LUHMES (cell line): ENCODE measurements around a stretch of chr15.

- PRO-cap = no peak
These were observed 624 bp upstream of the UBE3A start for GRCh38 chr15:25439443-25439853.

GRCh38 chr15:25784926-25785935, 77.9 kb downstream of the ATP10A start:
- PRO-cap = no peak

GRCh38 chr15:25830630-25831677, 32.2 kb downstream of the ATP10A start:
- PRO-cap = no peak

GRCh38 chr15:25853106-25853536, 10.0 kb downstream of the ATP10A start:
- PRO-cap = no peak

- PRO-cap = no peak
These were observed 634 bp downstream of the ATP10A start for GRCh38 chr15:25862292-25863094.

GRCh38 chr15:26628742-26629849, 143.8 kb downstream of the GABRB3 start:
- PRO-cap = no peak

DNA sequence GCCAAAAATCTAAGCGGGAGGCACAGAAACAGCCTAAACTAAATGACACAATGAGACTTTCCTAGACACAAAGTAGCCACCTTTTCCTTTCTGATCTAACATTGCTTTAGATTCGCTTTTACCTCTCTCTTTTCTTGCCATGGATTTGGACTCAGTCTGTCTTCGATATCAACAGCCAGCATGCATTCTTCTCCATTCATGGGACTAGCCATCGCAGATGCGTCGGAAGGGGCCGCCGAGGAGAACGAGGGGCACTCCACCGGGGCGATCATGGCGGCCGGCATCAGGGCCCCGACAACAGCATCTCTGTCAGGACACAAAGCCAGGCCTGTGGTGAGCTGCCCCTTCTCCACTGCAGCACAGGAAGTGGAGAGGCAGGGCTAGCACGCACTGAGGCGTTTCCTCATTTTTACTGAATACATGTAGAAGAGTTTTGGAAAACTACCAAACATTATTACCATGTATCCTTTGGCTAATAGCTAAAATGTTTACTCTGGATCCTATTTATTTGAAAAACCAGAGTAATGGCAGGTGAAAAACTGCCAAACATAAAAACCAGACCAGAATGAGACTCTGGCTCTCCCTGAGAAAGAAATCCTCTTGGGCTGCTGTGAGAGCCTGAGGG, 69.3 kb upstream of the OCA2 start:
- PRO-cap = no peak

GRCh38 chr15:28220427-28220917, 101.5 kb downstream of the HERC2 start:
- PRO-cap = no peak

- PRO-cap = no peak
These were observed 58.7 kb downstream of the GOLGA6L7 start for GRCh38 chr15:28789503-28790445.

DNA sequence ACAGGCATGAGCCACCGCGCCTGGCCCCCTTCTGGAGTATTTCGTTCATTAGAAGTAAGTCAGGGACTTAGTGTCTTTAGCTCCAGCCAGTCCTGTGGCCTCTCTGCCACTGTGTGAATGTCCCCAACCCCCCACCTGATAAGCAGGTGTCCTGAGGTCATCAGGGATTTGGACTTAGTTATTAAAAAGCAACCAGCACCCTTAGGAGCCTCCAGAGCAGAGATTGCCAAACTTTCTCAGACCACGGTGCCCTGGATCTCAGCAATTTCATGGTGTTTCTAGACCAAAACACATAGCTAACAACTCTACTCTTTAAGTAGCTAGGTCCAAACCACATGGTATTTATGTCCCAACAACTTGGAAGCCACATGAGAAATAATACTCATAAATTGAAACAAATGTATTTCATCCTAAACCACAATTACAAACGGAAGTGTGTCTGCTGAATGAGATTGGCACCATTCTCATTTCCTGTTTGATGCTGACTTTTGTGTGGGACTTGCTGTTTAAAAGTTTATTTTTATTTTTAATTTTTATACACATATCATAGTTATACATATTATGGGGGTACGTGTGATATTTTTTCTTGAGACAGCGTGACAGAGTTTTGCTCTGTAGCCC, 52.3 kb downstream of the APBA2 start:
- PRO-cap = no peak

- PRO-cap = no peak
These were observed 62.7 kb downstream of the APBA2 start for GRCh38 chr15:28948351-28948929.

DNA sequence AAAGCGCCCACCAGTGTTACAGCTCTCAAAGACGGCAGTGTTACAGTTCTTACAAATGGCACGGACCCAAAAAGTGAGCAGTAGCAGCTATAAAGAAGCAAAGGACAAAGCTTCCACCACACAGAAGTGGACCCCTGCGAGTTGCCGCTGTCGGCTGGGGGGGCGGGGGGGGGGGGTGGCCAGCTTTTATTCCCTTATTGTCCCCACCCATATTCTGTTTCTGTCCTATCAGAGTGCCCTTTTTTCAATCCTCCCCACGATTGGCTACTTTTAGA, 86.5 kb upstream of the ENTREP2 start:
- PRO-cap = no peak

GRCh38 chr15:29840772-29841214, 18.5 kb upstream of the TJP1 start:
- PRO-cap = no peak

GRCh38 chr15:30625255-30625908, 21.6 kb downstream of the GOLGA8H start:
- PRO-cap = bidirectional peak, plus-strand start at chr15:30625765, minus-strand start at chr15:30625685

DNA sequence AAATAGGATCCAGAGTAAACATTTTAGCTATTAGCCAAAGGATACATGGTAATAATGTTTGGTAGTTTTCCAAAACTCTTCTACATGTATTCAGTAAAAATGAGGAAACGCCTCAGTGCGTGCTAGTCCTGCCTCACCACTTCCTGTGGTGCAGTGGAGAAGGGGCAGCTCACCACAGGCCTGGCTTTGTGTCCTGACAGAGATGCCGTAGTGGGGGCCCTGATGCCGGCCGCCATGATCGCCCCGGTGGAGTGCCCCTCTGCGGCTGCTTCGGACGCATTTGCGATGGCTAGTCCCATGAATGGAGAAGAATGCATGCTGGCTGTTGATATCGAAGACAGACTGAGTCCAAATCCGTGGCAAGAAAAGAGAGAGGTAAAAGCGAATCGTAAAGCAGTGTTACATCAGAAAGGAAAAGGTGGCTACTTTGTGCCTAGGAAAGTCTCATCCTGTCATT, 80.3 kb upstream of the FAN1 start:
- PRO-cap = no peak

- PRO-cap = no peak
These were observed 102.3 kb upstream of the TRPM1 start for GRCh38 chr15:31203834-31204260.

DNA sequence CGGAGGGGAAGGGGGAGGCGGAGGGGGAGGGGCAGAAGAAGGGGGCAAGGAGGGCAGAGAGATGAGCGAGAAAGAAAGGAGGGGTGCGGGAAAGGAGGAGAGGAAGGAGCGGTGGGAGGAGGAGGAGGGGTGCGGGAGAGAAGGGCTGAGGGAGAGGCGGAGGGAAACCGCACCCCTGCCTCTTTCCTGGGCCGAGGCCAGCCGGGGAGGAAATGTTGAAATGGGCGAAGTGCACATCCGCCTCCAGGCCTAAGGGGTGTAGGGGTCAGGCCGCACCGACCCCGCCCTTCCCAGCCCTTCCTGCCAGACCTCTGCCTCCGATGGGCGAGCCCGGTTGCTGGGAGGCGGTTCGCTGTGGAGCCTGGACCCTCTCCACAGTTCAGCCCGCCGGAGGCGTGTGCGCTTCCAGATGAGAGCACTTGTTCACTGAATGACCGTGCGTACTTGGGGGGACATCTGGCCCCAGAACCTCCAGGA, 110.4 kb upstream of the KLF13 start:
- PRO-cap = no peak

DNA sequence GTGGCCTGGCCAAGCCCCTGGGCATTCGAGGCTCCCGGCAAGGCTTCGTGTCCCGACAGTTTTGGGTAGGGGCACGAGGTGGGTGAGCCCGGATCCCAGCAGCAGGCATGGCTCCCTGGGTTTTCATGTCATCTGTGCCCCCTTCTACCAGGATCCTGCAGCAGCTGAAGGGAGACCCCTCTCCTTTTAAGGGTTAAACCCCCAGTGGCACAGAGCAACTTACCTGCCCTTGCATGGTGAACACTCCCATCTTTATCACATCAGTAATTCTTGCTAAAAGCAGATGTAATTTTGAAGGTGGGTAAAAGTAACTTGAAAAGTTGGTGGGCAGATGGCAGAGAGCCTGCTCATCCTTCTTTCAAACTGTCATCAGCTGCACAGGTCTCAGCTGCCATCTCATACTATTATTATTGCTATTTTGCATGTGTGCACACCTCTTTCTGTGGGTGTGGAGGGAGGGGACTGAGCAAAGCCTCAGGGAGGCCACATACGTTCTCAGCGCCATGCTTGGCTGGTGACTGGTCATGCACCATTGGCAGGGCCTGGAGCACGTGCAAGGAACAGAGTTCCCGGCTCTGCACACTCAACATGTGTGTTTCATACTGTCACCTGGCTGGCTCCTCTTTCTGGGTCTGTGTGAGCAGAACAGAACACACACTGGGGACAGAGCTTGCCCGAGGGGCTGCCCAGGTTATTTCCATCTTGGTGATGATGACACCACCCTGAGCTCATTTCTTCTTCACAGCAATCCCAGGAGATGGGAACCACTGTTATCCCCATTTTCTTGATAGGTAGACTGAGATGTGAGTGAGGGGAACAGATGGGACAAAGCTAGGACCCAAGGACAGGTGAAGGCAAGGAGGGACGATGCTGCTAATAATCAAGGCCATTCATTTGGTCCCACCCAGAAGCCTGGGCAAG, 95.9 kb upstream of the KLF13 start:
- PRO-cap = no peak

DNA sequence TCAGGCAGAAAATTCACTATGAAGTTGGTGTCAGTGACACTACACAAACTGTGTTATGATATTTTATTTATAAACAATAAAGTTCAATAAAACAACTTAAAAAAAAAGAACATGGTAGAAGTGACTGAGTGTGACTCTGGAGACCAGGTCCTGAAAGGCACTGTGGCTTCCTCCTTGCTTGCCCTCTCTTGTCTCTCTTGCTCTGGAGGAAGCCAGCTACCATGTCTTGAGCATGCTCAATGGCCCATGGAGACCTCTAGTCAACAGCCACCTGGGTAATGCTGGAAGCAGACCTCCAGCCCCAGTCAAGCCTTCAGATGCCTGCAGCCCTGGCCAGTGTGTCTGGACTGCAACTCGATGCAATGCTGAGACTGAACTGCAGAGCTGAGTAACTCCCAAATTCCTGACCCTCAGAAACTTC, 72.4 kb upstream of the KLF13 start:
- PRO-cap = no peak

- PRO-cap = no peak
These were observed 17.0 kb downstream of the KLF13 start for GRCh38 chr15:31343662-31344106.